Neuron (in vitro differentiated cells): ENCODE measurements around a stretch of chr21.

- PRO-cap = no peak
Observed at GRCh38 chr21:16011479-16012229, 281.9 kb downstream of the USP25 start.

DNA sequence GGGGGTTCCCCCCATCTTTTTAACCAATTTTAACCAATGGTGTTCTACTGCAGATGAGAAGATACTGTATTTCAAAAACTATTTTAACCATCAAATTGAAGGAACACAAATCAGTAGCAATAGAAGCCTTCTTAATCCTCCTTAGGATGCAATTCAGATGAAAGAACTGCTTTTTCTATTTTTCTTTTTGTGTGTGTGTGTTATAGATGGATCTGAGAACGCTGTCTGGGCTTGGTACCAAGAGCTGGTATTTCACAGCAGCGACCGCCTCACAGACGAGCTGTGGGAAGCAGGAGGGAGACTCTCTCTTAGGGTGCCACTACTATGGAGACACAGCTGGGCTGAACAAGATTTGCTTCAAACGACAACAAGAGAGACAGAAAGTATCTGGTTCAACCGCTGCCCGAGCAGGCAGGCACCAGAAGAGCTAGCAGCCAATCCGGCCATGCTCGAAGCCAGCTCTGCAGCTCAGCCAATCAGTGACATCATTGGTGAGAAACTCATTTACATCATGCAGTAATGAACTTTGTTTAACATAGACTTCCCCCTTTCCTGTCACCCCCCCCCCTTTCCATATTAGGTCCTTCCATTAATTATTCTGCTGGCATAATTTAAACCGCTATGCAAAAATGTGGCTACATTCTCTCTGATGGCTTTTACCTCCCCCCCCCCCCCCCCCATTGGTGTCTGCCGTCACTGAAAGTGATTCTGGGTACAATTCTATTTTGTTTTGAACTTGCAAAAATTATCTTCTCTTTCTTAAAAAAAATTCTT, 341.3 kb downstream of the USP25 start:
- PRO-cap = no peak

DNA sequence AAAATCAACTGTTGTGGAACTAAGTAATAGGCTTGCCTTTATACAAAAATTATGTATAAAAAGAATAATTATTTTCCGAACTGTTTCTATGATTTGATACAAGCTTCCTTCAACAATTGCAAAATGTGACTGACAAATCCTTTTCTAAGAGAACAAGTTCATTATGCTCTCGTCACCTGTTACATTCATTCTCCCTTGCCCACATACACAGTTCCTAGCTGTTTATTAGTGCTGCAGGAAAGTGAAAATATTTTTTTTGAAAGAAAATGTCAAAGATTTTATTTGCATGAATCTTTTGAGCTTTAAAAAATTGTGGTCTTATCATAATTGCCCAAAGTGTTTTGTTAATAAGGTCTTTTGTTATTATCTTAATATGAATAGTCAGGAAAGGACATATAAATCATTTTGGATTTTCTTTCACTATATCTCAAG, 466.3 kb downstream of the USP25 start:
- PRO-cap = no peak

DNA sequence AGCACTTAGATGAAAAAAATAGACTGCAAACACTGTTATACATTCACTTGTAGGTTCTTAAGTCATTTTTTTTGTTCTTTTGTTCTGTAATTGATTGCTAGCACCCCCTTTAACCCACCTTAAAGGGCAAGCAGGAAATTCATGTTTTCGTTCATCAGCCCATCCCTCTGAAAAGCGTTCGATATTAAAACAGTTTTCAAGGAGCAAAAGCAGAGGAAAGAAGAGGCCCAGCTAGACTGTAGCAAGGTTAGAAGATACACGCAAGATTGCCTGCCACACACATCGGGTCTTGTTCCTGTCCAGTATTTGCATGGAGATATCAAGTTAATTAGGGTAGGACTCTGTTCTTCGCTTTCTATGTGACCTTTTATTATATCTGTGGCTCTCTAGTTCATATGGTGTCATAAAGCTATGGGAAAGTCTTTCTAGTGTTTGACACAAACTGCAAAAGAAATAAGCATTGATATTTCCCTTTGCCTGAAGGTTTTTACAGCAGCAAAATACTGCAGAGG, 549.8 kb downstream of the USP25 start:
- PRO-cap = no peak

DNA sequence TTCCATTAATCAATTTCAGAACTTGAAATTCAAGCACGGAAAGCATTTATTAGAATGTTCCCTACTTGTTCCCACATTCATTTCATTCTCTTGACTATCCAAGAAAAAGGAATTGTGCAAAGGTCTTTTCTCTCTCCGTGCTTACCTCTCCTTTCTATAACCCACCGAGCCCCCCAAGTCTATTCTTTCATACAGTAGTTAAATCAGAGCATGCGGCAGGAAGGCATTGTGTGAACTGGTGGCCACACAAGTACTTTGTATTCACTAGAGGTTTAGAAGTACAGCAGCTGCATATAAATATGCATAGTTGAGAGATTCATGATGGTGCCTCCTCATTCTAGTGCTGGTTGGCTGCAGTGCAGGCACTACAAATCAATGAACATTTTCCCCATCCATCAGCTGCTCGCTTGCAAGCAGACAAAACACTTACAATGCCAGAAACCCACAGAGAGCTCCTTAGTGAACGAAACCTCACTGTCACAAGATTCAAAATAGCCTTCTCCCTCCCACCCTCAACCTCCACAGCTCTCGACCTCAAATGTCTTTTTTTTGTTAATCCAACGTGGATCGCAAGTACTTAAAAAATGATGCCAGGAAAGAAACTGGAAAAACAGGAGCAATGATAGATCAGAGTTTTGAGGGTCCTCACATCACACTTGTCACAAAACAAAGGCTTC, 726.2 kb downstream of the USP25 start:
- PRO-cap = bidirectional peak, plus-strand start at position 425 of the sequence, minus-strand start at position 237 of the sequence

DNA sequence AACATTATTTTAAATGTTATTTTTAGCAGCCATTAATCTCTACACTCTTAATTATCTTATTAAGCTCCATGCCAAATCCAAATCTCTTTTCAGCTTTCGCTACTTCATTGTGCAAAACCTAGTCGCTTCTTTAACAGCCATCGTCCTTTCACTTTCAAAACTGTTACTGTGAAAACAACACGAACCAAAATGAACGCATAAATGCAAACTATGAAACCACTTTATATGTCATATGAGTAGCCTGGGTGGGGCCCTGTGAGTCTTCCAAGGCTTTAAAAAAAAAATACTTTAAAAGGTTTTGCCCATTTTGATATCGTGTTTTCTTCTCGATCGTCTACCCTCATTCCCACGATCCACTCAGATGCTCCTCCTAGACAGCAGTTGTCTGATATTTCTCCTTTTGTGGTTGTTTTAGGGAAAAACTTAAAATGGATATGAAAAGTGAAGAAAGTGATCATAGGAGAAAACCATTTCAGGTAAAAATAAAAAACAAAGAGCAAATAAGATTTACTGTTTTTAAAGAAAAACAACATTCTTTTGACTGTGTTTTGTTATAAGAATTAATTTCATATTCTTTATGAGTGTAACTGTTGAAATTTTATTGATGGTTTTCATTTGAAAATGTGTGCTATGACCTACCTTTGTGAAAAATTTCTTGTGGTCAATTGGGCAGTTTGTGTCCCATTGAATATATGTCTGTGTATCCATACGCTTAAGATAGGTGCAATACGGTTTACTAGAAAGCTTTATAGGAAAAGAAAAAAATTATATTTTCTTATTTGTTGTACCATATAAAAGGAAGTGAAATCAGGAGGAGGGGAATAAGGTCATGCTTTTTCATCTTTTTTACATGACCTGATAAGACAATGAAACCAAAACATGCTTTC, 807.4 kb downstream of the USP25 start:
- PRO-cap = no peak

- PRO-cap = no peak
Observed at GRCh38 chr21:16551737-16552241, 822.0 kb downstream of the USP25 start.

DNA sequence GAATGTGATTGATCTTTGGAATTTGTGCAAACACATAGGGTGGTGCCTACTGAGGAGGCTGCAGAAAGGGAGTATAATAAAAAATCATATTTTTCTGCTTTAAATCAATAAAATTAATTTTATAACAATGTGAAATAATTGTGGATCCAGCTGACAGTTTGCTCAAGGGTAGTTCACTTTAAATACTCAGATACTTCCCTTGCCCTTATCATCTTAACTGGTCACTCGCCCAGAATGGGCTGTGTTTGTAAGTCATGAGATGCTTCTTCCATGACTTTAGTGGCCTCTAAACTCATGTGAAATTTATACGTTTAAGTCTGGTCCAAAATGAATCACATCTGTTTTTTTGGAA, 802.8 kb upstream of the CXADR start:
- PRO-cap = no peak

DNA sequence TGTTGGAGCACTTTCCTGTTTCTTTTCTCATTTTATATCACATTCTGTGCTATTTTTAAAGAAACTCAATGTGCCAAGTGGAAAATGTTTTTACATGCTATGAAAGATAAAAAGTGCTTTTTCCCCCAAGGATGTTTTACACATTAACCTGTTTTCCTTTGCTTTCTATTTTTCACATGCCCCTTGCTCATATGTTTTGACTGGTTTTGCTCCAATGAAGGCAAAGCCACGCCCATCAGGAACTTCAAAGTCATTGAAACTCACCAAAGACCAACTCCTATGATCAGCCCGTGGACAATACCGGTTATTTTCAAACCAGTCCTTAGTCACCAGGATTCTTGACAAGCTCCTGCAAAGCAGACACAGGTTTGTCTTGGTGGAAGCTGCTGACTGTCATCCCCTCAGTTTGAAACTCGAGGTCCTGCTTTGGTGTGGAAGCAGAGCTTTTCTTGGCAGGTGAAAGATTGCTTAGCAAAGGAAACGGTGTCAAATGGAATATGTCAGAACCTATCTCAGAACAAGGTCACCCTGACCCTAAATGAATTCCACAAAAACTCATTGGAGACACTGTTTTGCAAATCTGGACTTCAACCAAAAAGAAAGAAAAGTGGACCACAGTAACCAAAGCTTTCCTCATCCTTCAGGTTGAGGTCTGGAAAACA, 384.7 kb upstream of the CXADR start:
- PRO-cap = no peak

DNA sequence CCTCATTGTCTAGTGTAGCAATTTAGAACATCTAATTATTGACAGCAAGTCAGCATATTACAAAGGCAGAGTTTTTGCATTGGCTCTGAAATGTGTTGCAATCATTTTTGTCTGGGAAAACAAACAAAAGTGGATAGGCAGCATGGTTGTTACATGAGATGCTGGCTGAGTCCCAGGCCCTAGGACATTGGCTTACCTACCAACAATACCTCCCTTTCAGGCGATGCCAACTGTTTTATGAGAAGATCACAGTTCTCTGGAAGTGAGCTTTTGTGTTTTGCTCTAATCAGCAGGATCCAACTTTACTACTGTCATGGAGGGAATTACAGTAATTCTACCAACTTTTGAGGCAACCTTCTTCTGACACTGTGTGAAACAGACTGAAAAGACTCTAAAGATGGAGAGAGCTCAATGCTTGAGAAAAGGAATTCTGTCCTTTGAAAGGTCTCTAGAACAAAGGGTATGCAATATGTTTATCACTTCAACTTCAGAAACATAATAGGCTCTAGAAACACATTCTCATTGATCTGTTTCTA, 71.4 kb upstream of the CXADR start:
- PRO-cap = no peak

- PRO-cap = bidirectional peak, plus-strand start at chr21:17513311, minus-strand start at chr21:17513248; bidirectional peak, plus-strand start at chr21:17513729, minus-strand start at chr21:17513482
Observed at GRCh38 chr21:17513146-17513596, 328 bp downstream of the CXADR start.

DNA sequence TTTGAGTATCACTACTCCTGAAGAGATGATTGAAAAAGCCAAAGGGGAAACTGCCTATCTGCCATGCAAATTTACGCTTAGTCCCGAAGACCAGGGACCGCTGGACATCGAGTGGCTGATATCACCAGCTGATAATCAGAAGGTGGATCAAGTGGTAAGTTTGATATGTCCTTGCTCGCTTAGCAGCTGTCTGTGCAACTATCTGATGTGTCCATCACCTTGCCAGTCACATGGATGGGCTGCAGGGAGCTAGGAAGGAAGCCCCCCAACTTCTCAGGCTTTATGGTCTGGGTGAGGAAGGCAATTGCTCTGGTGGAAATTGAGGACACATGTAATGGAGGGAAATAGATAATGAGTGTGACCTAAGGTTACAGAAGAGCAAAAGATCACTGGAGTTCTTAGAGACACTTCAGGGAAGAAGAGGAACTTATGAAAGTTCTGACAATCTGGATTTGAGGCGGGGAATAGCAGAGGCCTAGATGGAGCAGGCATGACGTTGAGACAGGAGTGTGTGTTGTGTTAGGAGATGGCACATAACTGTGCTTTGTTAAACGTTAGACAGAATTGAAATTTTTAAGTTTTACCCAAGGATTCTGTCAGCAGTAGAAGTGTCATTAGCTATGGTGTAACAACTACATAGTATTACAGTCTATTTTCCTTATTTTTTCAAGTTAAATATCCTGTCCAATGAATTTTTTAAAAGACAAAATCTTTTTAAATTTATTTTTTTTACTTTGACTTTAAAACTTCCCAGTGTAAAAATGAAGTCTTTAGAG, 34.4 kb downstream of the CXADR start:
- PRO-cap = no peak

DNA sequence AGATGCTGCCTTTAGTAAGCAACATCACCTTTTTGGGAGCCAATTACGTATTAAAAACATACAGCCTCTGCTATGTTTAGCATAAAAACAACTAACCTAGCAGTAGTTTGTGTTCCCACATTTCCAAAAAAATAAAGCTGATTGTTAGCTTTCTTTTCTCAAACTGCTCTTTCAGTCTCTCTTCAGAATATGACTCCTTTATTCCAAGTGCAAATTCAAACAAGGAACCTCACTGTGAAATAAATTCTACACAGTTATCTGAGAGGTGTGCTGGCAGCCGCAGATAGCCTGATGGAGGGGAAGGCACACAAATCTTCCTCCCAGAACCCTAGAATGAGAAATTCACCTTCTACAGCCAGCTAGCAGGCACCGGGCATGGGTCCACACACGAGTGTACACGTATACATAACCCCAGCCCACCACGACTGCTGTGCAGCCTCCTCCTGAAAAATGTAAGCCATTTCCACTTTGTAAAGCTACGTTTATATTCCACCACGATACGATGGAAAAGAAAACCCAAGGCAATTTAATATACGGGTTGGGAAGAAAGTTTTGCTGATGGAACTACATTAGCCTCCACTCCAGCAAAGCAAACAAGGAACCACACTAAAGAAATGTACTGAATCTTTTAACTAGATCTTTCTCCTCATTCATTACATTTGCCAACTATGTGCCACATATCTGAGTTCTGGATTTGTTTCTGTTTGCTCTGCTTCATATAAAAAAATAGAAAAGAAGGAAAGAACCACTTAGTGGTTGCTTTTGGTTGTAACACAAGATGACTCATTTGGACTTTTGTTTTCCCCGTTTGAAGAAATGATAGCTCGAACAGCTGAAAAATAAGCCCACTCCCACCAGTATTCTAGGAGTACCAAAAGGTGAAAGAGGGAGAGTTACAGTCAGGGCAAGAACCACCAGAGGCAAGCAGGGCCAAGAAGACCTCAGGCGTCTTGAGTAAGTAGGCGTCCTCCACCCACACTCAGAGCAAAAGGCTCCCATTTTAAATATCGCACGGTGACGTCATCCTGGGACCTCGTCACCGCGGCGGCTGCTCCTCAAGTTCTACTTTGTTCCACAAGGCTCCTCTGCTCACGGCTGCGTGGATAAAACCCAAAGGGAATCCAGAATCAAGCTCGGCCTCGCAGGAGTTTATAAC, 1.6 kb downstream of the BTG3 start:
- PRO-cap = bidirectional peak, plus-strand start at position 1,065 of the sequence, minus-strand start at position 973 of the sequence

GRCh38 chr21:17613441-17613727, 683 bp upstream of the BTG3 start:
- PRO-cap = no peak

DNA sequence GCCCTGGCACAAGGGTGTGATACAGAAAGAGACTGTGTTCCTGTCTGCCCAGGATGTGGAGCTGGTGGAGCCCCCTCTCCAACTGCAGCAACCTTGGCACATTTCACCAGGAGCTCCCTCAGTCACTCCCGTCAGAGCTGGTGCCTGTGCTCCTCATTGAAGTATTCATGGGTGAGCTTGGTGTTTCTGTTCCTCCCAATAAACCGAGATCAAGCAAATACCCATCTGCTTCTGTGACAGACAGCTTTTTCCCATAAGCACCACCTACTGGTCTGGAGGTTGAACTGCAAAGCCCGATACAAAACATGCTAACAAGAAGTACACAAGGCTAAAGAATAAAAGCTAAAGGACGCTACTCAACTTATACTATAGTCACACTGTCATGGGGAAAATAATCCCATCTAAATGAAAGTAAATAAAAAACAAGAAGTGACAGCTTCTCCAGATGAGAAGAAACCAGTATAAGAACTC, 111.9 kb upstream of the C21orf91 start:
- PRO-cap = no peak

DNA sequence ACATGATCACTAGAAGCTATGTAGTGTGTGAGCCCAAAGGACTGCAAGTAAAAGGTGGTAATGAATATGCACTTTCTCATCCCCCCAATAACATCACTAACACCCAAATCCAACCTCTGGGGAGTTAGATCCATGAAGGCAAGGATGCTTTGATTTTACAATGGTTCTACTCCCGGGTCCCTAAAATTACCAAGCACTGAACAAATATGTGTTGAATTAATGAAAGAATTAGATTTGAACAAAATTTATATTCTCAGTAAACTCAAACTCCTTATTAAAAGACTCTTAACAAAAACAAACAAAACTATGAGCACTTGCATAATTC, 900.2 kb upstream of the TMPRSS15 start:
- PRO-cap = no peak

- PRO-cap = no peak
Observed at GRCh38 chr21:19853675-19854396, 1144.4 kb upstream of the NCAM2 start.

DNA sequence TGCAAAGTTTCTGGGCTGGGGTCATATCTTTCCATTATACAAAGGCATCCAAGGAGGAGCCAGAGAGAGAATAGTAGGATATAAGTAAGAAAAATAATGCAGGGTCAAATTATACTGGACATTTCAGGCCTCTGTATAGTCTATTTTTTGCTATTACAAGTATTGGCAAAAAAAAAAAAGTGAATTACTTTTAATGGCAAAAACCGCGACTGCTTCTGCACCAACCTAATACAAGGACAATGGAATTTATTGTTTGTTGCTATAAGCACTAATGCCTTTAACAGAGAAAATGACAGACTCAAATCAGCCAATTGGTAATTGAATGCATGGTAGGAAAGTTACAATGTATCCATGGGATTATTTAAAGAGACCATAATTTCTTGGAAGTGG, 1061.9 kb downstream of the MRPL39 start:
- PRO-cap = no peak

- PRO-cap = bidirectional peak, plus-strand start at chr21:25734501, minus-strand start at chr21:25734218
Observed at GRCh38 chr21:25733831-25734783, 597 bp downstream of the ATP5PF start.

GRCh38 chr21:25897384-25897845, 162.6 kb downstream of the GABPA start:
- PRO-cap = no peak